ENCODE measurements around a stretch of chr10.

DNA sequence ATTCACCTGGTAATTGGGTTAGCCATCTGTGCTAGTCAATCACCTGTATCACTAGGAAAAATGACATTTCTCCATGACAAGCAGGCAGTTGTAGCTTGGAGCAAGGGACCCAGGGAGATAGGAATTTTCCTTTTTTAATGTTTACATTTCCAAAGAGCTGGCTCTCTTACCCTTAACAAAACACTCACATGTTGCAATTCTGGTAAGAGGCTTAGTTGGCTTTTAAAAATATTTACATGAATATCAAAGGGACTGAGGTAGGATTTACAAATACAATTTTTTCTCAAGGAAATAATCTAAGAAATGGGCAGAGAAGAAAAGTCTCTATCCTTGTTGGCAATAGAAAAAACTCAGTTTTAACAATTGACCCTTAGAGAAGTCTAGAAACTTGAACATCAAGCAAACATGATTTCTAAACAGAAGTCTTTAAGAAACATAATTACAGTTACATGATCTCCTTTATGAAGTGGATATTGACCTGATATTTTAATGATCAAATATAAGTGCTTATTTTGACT is 16.0 kb upstream of the AKR1C1 start:
- PRO-cap = no peak

GRCh38 chr10:4984780-4985471 is 18.7 kb downstream of the AKR1C2 start:
- PRO-cap = no peak

GRCh38 chr10:5014923-5015515 is 11.4 kb upstream of the AKR1C2 start:
- PRO-cap = no peak

DNA sequence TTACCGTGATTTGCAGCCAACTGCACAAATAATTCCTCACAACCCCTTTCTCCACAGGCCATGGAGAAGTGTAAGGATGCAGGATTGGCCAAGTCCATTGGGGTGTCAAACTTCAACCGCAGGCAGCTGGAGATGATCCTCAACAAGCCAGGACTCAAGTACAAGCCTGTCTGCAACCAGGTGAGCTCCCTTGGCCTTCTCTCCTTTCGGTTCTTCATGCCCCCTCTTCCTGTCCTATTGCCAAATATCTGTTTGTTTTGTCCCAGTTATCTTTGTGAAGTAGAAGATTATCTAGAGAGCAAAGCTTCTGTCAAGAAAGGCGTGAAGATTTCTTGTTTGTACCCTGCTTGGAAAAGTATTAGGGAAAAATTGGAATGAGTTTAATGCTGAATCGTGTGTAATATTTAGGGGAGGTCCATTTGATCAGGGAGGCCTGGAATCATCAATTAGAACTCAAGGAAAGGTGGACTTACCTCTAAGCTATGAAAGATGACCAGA is 5.1 kb downstream of the AKR1C3 start:
- PRO-cap = no peak

DNA sequence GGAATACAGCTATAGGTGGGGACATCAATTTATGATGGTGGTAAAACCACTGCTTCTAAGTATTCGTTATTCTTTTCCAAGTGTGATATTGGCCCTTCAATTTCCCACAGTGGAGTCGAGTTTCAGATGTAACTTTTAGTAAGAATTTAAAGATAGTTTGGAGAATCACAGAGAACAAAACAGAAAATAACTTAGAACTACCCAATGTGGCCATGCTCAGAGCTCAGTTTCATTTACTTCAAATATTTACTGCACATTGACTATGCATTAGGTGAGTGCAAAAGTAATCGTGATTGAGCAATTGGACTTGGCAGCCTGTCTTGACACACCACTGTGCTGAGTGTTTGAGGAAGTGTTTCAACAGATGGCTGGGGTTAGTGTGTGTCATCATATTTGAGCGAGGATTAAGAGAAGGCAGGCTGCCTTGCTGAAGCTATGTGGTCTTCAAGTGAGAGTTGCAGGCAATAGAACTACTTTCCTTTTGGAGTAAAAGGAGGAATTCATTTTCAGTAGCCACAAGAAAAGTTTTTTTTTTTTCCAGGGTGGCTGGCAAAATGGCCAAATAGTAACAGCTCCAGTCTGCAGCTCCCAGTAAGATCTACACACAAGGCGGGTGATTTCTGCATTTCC is 37.4 kb downstream of the AKR1C4 start:
- PRO-cap = no peak

- PRO-cap = no peak
Measured at GRCh38 chr10:5283182-5283963, 81.4 kb upstream of the UCN3 start.

DNA sequence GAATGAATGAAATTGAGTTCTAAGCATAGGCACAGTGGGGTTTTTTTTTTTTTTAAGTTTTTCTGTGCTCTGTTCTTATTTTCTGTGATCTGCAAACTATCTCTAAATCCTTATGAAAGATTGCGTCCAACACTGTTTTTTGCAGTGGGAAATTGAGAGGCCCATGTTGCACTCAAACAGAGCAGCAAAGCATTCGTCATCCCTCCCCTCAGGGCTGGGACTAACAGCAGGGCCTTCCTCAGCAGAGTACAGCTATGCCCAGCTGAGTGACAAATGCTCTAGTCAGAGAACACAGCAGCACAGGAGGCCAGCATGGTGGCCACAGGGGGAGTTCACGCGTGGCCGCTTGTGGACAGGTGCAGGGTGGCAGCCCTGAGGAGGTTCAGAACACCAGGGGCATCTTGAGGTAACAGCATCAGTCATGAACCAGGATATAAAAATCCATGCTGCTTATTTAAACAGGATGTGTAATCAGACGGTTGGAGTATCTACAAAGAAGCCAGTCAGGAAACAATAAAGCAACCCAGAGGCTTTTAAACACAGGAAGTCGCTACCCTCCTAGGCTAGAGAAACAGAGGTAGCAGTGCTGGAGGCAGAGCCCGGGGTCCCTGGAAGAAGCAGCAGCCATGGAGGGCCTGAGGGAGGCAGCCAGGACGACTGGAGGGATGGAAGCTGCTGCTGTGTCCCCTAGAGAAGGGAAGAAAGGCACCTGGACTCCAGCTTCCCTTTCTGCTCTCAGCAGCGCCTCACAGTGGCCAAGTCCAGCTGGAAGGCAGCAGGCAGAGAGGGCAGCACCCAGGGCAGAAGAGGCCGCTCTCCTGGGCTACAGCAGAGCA is 71.0 kb upstream of the UCN3 start:
- PRO-cap = unidirectional peak, plus-strand start at position 566 of the sequence

GRCh38 chr10:5416875-5417512 is 4.6 kb downstream of the NET1 start:
- PRO-cap = no peak

DNA sequence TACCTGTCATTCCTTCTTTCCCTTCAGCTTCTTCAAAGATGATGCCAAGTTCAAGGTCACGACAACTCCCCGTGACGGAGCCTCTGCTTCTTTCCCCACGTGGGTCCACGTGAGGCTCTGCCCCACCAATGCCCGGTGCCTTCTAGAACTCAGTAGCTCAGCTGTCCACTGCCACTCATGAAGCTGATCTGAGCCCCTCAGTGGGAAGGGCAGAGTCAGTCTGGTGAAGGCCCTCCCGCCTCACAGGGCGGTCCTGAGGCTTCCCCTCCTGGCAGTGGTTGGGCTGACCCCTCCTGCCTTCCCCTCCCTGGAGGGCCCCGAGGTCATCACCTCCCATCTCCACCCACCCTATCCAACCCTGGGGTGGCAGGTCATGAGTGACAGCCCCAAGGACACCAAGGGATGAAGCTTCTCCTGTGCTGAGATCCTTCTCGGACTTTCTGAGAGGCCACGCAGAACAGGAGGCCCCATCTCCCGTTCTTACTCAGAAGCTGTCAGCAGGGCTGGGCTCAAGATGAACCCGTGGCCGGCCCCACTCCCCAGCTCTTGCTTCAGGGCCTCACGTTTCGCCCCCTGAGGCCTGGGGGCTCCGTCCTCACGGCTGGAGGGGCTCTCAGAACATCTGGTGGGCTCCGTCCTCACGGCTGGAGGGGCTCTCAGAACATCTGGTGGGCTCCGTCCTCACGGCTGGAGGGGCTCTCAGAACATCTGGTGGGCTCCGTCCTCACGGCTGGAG is 18.8 kb downstream of the CALML5 start:
- PRO-cap = no peak

- PRO-cap = no peak
Measured at GRCh38 chr10:5487432-5487959, 11.9 kb downstream of the CALML5 start.

DNA sequence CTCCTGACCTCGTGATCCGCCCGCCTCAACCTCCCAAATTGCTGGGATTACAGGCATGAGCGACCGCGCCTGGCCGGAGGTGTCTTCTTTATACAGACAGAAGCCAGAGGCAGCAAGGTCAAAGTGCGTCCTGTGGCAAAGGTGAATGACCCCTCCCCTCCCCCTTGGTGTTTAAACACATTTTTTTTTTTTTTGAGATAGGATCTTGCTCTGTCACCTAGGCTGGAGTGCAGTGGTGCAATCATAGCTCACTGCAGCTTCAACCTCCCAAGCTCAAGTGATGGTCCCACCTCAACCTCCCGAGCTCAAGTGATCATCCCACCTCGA is 3.6 kb downstream of the CALML3 start:
- PRO-cap = no peak

- PRO-cap = no peak
Measured at GRCh38 chr10:5545771-5546328, 21.1 kb downstream of the CALML3 start.

GRCh38 chr10:5563891-5564495 is 39.2 kb downstream of the CALML3 start:
- PRO-cap = no peak

- PRO-cap = no peak
Measured at GRCh38 chr10:5620091-5620744, 46.2 kb downstream of the ASB13 start.

DNA sequence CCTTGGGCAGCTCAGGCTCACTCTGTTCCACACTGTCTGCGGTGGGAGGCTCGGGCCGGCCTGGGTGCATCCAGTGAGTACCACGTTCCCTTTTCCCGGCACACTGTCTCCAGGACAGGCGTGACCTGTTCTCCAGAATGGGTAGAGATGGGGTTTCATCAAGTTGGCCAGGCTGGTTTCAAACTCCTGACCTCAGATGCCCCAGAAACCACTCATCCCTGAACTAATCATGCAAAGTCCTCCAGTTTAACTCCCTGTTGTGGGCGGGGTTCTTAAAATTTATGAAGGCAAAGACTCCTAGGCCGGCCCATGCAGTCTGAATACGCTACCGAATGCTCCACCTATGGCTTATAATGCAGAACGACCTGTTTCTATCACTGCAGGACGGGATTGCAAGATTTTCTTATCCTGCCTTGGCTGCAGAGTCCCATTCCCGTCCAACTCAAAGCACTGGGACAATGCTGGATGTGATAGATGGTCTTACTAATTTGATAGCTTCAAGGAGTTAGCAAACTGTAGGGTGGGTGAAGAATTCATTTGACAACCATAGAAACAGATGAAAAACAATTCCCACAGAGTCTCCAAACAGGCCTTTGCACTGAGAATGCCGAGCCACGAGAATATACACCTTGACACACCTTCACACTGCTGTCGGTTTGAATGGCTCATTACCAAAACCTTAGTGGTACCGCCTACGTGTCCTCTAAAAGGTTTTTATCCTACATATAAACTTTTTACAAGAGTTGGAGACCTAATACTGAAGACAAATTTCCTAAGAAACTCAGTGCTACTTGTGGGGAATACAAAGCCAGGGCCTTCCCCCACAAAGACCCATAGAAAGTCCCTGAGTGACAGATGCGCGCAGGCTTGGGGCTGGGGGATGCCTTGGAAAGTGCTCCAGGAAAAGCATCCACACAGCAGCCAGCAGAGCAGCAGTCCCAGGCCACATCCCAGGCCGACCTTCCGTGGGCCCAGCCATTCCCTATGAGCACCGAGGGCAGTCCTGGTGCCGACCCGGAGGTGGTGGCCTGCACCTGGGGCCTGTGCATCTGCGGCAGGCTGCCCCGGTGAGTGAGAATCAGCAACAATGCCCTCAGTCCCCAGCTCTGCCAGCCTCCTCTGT is 26.8 kb downstream of the ASB13 start:
- PRO-cap = no peak

DNA sequence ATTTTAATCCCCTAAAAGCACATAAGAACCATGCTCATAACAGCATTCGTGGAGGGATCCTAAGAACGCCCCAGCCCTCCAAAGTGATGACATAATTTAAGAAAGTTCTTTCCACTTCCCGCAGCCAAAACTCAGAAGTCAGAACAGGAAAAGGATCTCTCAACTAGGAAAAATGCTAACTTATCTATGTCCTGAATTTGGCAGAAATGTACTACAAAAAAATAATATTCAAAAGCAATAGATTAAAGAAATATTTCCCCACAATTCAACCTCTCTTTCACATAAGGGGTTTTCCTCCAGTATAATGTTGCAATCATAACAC is 23.1 kb downstream of the ASB13 start:
- PRO-cap = no peak

DNA sequence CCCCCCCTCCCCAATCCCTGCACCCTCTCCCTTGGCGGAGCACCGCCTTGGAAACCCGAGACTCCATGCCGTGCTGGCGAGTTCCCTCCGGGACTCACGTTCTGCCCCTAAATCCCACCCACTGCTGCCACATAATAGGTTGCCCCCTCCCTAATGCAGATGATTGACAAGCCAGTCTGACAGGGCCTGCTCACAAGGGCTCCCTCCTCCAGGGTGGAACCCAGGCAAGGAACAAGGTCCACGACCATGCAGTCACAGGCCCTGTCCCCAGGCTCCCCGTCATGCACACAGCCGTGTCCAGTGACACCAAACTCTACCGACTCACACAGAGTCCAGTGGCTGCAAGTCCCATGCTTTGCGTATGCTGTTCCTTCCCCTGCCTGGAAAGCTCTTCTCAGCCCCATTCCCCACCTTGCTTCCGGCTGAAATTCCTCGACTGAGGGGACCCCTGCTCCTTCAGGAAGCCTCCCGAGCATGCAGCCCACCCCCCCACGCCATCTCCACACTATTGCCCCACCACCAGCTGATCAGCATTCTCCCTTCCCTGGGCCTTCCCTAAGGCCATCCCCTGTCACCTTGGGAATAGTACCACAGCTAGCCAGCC is 7.1 kb downstream of the ASB13 start:
- PRO-cap = no peak

DNA sequence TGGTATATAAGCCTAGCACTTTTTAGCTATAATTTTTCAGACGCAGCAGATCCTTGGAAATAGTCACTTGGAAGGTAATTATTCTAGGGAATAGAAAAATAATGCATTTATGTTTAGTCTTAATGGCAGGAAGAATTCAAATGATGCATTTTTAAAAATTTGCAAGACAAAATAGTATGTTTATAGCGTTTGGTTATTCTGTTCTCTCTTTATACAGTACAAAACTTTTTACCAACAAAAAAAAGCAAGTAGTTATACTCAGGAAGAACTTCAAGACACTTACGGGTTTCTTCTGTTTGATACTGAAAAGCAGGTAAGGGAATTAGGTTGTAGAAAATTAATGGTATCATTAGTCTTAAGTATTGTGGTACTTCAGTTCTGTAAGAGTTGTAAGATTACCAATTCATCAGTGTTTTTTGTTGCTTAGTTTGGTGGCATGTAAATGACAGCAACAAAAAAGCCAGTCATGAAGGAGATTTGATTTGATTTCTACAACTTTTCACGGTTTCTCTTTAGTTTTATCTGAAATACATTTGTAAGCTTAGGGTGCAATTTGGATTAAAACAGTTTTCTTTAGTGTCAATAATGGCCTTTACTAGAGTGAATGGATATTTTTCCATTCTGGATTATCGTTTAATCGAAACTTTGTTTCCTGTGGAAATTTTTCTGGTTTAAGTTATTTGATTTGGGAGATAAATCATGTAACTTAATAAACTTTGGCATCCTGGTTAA is 28.1 kb downstream of the TASOR2 start:
- PRO-cap = no peak

- PRO-cap = no peak
Measured at GRCh38 chr10:5726627-5727254, 42.1 kb downstream of the TASOR2 start.

DNA sequence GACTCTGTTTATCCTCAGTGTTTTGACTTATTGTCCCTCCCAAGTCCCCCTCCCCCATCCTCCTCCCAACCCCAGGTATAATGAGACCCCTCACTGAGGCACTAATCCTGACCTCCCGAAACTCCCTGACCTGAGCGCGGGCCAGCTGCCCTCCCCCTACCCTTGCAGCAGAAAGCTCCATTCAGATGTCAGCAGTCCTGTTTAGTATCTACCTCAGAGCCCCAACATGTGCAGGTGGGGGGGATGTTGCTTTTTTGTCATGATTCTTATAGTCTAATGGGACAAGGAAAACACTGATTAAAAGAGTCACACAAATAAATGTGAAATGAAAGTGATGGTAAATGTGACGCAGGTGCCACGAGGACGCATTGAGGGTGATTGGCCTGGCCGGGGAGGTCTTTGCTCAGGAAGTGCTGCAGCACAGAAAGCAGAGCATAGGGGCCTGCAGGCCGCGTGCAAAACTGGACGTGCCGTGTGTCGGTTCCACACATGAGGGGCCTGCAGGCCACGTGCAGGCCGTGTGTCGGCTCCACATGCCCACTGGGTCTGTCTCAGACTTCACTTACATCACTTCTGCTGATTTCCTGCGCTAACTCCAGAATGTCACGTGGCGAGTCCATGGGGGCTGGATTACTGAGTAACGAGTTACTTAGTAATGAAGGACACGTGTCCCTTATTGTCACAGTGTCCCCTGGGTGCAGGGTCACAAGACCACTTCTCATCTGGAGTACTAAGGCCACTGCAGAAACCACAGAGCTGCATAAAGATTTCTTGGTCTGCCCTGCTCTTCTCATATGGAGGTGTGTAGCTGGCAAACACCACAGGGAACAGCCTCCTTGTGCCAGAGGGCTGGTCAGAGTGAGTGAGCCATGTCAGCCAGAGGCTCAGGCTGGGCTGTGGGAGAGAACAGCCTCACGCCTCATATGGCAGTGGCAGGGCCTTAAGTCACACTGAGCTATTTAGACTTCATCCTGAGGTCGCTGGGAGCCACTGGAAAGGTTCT is 61.0 kb downstream of the GDI2 start:
- PRO-cap = no peak

Data from duodenum (tissue), 1 donor.